LUHMES (cell line): Measurements from ENCODE around the gene DFFA.

DNA sequence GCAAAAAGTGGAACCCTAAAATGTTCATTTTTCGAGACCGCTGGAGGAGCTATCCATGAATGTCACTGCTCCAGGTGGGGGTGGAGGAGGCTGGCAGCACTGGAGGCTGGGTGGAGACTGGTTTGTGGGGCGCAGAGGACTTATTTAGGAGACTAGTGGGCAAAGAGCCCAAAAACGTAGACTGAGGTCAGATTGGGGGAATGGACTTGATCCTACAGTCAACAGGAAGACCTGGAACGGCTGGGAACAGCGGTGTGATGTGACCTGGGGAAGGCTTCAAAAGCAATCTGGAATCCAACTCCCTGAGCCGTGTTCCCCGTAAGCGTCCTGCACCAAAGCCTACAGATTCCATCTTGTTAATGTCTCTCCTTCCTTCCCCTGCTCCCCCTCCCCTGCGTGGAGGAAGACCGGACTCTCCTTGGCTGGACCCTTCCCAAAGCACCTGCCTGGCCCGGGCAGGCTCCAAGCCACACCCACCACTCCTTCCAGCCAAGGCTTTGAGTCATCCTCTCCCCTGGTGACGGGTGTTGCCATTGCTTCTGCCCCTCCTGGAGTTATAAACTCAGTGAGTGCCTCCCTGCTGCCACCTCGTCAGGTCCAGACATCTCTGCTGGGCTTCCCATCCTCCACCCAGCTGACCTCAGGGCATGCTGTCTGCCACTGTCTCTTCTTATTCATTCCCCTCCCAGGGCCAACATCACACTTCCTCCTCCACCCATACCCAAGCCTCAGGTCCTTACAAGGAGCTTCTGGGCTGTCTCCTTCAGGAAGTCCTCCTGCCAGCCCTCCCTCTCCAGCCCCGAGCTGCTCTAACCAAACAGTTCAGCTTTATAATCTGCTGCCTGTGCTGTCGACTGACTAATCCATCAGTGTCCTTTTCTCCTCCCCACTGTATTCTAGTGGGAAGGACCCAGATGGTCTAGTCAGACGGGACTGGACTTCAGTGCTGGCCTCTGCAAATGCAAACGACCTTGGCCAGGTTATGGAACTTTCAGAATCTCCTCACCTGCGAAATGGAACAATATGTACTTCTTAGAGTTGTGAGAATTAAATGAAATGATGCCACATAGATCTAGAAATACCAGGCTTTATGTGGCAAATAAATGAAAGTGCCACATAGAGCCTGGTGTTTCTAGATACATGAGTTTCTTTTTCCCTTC is 1.7 kb upstream of the CLSTN1 start:
- PRO-cap: no peak

DNA sequence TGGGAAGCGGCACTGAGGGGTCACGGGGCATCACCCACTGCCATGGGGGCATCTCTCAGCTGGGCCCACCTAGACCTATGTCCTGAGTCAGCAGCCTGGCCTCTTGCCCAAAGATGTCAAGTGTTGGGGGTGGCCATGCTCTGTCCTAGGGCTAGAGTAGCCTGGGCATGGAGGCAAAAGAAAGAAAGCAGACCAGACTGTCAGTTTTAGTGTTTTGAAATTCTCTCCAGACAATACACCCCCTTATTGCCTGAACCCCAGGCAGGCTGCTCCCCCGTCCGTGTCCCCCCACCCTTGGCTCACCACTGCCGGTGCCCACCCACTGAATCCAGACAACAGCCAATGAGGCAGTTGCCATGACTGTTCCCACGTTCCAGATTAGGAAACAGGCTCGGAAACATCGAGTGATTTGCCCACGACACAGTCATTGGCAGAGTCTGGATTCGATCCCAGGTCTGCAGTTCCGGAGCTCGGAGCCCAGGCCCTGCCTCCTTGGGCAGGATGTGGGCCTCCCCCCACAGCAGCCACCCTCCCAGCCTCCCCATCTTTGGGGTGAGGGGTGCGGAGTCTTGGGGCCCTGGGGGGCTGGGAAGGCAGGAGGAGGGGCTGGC is 20.2 kb upstream of the CLSTN1 start:
- PRO-cap: no peak

DNA sequence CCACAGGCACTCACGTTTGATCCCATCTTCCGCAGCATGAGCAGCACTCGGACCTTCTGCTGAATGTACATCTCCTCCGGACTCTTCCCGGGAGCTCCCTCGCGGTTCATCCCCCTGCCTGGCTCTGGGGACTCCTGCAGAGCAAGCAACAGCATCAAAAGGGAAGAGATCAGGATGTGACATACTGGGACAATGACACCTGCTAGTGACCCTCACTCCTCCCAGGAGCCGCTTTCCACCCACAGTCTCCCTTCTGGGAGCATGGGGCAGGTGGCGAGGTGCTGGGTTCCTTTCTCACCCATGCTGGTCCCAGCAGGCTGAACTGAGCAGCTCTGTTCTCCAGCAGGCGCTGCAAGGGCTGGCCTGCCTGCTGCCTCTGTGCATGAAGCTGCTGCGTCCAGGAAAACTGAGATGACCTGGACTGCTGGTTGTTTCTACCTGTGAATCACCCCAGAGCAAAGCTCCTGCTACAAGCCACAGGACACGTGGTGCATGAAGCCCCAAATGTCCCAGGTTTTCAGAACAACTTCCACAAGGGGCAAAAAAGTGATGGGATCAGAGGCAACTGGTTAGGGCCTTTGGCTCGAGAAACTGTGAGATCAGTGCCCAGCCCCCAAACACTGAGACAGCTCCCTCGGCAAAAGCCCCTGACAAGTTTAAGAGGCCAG is 38.0 kb downstream of the CTNNBIP1 start:
- PRO-cap: no peak

GRCh38 chr1:10034495-10034851 is 1.7 kb downstream of the UBE4B start:
- PRO-cap: no peak

- PRO-cap: no peak
Measured at GRCh38 chr1:10074231-10074836, 41.6 kb downstream of the UBE4B start.

DNA sequence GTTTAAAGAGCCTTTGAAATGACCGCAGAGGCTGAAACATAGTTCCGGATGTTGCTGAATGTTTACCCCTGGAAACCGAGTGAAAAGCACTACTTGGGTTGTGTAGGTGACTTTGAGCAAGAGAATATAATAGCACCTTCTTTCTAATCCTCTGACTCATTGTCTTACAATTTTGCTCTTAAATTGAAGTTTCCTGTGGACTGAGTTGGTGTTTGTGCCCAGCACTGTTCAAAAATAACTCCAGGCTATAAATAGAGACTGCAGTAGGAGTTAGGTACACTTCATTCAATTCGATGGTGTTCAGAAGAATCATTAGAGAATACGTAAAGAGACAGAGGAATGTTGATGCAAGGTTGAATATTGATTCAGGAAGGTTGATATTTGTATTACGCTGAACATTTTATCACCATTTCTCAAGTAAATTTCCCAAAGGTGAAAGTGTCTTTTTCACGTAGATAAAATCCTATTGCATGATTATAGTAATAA is 75.6 kb downstream of the UBE4B start:
- PRO-cap: no peak

- PRO-cap: no peak
Measured at GRCh38 chr1:10108844-10109646, 76.3 kb downstream of the UBE4B start.

GRCh38 chr1:10180421-10180869 is 29.9 kb upstream of the KIF1B start:
- PRO-cap: no peak

GRCh38 chr1:10280500-10280805 is 70.1 kb downstream of the KIF1B start:
- PRO-cap: no peak

DNA sequence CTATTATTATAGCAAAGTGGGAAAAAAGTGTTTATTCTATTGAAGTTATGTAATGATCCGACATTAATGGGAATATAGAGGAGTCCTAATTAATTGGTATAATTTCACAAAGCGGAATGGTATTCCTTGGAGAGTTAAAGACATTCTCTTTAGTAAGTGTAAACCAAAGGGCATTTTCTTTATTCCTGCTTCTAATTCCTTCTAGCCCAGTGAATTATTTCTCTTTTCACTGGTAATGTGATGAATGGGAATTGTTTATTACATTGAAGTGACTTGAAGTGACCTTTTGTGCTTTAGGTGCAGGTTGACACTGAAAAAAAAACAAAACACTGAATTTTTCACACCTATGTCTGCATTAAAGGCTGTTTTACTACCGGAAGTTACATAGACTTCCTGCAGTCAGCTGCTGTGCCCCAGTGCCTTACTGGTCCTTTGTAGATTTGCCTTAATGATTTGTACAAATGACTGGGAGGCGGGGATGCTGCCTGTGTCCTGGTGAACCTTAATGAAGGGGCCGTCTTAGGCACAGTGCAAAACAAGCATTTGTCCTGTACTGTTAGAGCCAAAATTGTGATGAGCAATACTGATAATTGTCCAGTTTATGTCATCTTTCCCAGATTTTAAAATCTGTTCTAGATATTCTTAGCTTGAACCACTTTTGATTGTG is 91.0 kb upstream of the PGD start:
- PRO-cap: no peak

DNA sequence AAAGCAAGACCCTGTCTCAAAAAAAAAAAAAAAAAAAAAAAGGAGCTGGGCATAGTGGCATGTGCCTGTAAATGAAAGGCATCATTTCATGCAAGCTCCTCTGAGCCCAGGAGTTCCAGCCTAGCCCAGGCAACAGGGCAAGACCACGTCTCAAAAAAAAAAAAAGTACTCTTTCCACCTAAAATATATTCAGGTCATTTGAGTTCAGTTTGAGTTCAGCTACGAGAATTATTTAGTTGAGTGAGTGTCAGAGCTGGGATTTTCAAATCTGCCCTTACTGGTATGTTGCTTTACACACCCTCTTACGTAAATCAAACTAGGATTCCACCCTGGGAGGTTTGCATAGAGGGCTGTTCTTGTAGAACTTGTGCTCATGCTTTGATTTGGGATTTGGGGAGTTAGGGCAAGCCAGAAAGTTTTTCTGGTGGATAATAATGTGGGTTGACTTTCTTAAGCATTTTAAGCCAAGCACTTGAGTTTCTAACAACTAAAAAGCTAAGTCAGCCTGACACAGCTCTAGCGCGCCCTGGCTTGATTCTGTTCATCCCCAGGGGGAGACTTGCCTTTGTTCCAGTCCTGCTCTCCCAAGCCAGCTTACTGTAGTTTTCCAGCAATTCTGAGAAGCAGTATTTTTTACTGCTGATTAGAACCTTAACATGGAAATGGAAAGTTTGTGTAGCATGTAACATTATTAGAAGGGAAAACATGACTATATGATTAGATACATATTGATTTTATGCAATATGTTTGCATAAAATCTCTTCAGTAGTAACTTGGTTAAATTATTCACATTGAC is 11.2 kb upstream of the PGD start:
- PRO-cap: no peak

GRCh38 chr1:10451285-10452317 is 1.8 kb downstream of the CORT start:
- PRO-cap: no peak

DNA sequence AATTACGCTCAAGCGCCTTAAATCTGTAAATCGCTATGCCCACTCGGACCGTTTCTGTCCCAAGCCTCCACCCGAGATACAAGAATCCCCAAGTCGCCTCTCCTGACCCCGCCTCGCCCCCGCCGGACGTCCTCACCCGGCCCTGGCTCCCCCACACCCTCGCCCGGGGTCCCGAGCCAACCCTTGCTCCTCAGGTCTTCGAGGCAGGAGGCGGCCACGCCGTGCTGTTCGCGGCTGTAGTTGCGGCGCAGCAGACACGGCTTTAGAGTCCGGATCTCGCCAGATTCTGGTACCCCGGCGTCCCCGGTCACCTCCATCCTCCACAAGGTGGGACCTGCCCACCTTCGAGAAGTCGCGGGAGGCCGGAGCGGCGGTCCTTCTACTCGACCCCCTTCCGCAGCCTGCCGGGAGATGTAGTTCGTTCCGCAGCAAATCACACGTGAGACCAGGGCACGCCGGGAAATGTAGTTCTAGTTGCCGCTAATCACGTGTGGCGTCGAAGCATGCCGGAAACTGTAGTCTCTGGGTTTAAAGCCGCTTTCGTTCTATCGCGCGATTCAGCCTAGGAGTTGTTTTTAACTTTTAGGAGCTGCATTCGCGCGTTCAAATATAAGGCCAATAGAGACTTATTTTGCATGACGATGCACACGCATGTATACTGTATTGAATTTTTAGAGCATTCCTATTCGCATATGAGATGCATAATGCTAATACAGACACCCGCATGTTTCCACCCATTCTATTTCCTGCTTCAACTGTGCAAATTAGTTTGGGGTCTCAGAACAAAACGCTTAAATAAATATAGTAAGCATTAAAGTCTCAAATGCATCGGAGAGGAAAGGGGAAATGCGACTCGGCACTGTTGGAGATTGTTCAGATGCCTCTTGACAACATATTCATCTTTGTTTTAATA is at the start of gene DFFA:
Gene DFFA, minus strand, starts transcription at position 388 of the 913 bp plus-strand sequence.
- PRO-cap: bidirectional peak, plus-strand start at position 617 of the sequence, minus-strand start at position 386 of the sequence

DNA sequence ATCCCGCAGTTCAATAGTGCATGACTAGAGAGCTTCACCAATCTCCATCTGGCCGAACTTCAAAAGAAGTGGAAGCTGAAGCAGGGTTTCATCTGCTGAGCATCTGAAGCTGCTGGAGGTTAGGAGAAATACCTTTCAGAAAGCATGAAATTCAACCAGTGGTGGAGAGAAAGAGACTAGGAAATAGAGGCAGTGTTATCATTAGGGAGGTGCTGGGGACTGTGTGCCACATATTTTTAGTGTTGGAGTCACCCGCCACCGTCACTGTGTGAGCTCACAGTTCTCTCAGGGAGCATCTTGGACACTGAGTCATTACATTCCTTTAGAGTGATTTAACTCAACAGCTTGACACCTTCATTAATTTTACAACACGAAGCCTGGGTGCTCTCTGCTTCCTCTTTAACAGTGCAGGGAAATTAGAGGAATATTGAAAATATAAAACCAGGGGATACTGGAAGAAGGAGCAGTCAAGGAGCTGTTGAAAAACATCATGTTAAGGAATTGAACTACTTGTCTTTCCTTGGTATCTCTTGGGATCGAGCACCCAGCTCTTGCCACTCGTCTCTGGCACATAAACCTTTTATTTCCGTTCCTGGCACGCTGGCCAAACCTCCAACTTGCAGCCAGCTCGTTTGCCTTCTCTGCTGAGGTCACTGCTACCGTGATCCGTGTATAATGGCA is 53.6 kb downstream of the PEX14 start:
- PRO-cap: no peak

GRCh38 chr1:10541332-10541578 is 66.5 kb downstream of the PEX14 start:
- PRO-cap: no peak

GRCh38 chr1:10556040-10556815 is 81.5 kb downstream of the PEX14 start:
- PRO-cap: no peak

GRCh38 chr1:10677021-10677933 is 119.2 kb downstream of the CASZ1 start:
- PRO-cap: no peak

- PRO-cap: bidirectional peak, plus-strand start at chr1:10681941, minus-strand start at chr1:10681928
Measured at GRCh38 chr1:10681751-10682098, 114.7 kb downstream of the CASZ1 start.

GRCh38 chr1:10695399-10695707 is 101.1 kb downstream of the CASZ1 start:
- PRO-cap: no peak

DNA sequence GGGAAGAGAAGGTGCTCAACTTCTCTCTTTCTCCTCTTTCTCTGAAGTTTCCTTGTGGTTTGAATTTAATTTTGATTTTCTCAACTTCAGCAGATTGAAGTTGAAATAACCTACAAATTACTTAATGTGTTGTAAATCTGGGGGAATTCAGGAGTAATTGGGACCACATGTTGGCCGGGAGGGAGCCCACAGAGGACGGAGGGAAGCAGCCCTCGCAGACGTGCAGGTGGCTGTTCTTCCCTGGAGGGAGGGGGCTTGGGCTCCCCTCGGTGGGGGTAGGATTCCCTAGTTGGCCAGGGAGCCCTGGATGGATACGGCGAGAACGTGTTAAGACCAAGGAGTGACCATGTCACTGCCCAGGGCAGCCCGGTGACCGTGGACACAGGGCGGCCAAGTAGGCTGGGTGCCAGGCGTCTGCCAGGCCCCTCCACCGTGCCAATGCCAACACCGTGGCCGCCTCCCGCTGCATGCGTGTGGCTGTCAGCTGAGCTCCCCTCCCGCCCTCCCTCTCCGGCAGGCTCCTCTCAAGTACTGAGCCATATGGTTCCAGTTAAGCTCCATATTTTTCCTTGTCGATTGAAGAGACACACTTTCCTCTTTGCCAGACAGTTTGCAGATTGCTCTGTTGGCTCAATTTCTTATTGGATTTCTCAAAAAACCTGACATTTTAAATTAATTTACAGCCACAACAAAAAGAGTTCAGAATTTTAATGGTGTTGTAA is 71.4 kb downstream of the CASZ1 start:
- PRO-cap: unidirectional peak, plus-strand start at position 285 of the sequence; bidirectional peak, plus-strand start outside the sequence, minus-strand start at position 536 of the sequence